ENCODE measurements around the genes CSE1L and STAU1.

DNA sequence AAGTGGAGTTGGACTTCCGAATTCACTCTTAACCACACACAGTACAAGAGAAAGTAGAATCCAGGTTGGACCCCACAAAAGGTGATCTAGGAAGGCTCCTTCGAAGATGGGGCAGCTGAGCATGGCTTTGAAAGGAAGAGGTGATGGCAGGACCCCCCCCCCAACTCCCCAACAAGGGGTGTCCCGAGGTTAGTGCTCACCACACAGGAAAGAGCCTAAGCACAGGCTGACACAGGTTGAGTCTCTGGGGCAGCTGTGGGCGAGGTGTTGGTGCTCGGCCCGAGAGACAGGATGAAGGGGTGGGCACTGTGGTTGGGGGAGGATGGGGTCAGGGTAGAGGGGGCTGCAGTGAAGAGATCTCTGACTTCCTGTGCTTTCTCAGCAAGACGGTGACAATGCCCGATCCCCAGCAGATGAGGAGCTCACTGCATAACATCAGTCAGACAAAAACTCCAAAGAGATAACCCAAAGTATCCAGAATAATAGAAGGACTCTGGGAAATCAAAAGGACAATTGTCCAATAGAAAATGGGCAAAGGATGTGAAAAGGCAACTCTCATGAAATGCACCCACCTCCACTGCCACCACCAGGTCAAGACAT, 108.5 kb downstream of the PREX1 start:
- PRO-cap = no peak

DNA sequence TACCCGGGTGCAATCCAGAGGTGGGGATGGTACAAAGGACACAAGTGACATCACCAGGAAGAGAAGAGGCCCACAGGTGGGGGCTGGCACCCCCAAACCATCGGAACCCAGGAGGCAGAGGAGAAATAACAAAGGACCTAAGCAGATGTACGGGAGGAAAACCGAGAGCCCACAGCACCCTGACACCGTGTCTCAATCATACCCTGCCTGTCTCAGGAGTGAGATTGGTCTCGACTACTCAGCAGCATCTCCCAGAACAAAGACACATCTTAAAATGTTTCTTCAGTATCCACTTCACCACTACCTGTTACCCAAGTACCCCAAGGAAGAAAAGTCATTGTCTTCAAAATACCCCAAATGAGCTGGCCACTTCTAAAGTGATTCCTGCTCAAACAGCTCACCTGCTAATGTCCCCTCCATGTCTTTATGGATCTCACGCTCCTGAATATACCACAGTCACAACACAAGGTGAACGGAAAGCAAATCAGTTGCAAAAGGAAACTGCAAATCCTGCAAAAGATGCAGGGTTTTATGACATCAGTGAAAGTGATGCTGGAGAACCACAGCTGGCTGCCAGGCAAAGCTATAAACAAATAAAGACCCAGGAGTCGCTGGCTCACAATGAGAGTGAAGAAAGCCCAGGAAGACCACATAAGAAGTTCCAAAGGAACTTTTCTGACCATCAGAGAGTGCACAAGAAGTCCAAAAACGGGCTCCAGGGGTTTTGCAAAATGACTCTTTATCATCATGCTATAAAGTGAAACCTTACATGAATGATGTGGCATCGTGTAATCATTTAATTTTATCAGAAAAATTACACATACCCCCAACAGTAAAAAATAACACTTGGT, 44.1 kb downstream of the PREX1 start:
- PRO-cap = no peak

DNA sequence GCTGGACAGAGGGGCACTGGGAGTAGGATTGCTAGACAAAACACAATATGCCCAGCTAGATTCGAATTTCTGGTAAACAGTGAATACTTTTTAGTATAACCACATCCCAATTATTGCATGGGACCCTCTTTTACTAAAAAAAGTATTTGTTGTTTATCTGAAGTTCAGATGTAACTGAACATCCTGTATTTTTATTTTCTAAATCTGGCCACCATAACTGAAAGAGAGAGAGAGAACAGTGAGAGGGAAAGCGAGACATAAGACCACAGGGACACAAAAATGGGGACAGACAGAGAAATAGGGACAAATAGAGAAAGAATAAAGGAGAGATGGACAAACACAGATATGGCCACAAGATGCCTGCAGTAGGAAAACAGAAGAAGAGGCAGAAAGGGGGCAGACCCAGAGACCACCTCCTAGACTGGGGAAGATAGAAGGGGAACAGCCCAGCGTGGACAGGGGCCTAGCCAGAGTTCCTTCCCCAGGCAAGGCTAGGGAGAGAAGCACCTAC, 7.7 kb upstream of the ARFGEF2 start:
- PRO-cap = no peak

DNA sequence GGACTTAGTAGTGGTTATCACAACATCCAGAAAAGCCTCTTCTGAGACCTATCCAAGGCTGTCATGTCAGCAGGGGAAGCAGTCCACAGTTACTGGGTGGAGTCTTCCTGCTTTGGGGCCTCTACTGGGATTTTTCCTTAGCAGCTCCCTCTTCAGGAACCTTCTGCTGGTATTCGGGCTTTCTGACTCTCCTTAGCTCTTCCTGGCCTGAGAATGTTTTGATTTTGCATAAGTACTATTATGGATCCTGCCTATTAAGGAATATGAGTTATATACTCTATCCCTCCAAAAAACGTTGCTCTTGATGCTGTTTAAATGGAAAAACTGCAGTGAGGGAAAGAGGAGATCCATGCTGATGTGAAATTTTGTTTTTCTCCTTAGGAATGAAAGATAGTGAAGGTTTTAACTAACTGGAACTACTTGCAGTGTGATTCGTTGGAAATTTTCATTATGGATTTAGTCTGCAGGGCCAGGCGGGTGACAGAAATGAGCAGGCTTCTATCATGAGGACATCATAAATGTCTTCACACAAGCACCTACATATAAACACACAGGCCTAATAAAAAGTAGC, 36.2 kb downstream of the ARFGEF2 start:
- PRO-cap = no peak

DNA sequence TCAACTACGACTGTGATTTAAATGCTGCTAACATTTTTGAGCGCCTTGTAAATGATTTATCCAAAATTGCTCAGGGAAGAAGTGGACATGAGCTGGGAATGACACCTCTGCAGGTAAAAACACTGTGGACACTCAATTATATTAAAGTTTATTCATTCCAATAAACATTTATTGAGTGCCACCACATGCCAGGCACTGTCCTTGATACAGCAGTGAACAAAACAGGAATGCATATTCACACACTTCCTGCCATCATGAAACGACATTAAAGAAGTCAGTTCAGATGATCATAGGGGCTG, 51.6 kb downstream of the ARFGEF2 start:
- PRO-cap = no peak

GRCh38 chr20:49009100-49009597, 37.0 kb upstream of the CSE1L start:
- PRO-cap = no peak

DNA sequence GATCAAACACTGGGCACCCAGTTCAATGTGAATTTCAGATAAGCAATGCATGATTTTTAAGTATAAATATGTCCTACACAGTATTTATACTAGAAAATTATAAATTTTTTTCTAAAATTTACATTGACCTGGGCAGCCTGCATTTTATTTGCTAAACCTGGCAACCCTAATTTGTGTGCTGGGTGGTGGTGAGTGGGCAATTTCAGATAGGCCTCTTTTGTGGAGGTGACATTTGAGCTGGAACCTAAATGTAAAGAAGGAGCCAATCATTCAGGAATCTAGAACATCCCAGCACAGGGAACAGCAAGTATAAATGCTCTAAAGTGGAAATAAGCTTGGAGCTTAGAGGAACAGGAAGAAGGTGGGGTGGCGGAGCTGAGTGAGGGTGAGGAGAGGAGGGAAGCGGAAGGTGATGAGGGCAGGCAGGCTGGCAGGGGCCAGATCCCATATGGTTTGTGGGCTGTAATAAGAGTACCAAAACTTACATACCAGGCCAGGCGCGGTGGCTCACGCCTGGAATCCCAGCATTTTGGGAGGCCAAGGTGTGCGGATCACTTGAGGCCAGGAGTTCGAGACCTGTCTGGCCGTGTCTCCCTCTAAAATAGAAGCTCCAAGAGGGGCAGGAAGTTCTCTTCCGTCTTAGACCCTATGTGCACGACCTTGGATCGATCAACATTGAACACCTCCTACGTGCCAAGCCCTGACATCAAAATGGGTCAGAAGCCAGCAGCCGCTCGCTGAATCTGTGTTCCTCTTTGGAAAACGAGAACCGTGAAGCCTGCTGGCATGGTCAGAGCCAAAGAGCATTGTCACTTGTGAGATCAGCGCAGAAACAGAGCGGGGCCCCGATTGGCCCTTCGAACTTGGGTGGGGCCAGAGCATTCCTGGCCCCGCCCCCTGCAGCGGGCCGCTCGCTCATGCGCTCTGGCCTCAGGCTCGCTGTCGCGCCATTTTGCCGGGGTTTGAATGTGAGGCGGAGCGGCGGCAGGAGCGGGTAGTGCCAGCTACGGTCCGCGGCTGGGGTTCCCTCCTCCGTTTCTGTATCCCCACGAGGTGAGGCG, at the start of gene CSE1L:
CSE1L (plus strand) TSS at position 942 of the 1,061 bp plus-strand sequence.
- PRO-cap = bidirectional peak, plus-strand start at position 956 of the sequence, minus-strand start at position 751 of the sequence

- PRO-cap = no peak
Measured at GRCh38 chr20:49103676-49104797, 57.9 kb downstream of the CSE1L start.

DNA sequence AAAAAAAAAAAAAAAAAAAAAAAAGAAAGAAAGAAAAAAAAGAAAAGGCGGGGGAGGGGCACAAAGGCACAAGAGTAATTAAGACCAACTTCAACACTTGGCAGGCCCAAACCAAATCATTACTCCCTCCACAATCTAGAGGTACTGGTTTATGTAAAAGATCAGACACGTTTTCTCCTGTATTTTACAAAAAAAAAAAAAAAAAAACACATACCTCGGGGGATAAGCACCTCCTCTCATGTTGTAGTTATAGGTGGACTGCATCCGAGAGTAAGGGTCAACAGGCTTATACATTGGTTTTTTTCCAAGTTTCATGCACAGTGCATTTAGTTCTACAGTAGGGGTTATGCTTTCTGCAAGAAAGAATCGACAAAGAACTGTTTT, 34.4 kb downstream of the STAU1 start:
- PRO-cap = no peak

- PRO-cap = unidirectional peak, plus-strand start at chr20:49187056
Measured at GRCh38 chr20:49186425-49187119, 1.6 kb downstream of the STAU1 start.

- PRO-cap = bidirectional peak, plus-strand start at chr20:49188586, minus-strand start at chr20:49188361
Measured at GRCh38 chr20:49187768-49188490, at the start of gene STAU1. Gene STAU1 (minus strand): TSS chr20:49188334.

DNA sequence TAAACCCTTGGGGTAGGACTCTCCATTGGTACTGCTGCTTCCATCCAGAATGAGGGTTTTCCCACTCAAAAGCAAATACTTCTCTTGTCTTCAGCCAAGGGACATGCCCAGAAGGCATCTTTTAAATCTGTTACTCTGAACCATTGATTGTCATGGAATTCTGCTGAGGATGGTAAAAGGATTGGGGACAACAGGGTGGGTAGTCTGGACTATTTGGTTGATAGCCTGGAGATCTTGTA, 6.2 kb upstream of the ZNFX1 start:
- PRO-cap = no peak

- PRO-cap = no peak
Measured at GRCh38 chr20:49395094-49395850, 87.2 kb downstream of the KCNB1 start.

DNA sequence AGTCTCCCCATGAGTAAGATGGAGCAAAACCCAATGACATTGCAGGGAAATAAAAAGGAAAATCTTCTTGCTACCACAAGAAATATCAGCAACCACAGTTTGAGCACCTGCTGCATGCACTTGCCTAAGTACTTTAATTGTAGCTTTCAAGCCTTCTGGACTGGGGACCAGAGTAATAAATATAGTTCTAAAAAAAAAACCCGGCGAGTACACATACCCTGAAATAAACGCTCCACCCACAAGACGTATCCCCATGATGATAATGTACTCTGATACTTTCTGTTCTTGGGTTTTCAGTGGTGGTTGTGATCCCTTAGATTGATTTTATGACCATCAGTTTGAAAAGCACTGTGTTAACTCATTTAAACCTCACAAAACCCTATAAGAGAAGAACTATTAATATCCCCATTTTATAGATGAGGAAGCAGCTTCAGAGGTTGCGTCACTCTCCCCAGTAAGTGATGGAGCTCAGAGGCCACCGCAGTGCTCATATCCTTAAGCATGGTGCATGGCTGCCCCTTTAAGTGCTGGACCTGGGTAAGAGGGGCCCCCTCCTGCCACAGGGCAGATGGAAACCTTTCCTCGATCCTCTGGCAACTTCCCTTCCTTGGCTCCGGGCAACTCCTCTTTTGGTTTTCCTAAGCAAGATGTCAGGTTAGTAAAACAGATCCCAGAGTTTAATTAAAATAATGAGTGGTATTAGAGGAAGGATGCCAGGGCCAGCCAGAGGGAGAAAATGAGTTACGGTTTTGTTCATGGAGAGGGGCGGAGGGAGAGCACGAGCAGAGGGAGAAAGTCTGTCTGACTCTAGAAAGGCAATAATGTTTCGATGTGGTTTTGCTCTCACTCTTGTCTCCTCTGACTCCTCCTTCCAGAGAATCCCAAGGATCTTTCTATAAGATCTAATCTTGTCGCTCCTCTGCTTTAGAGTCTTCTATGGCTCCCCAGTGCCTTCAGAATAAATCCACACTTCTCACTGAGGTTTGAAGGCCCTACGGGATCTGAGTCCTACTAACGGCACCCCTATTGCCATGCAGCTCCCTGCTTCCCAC, 67.2 kb downstream of the KCNB1 start:
- PRO-cap = no peak

DNA sequence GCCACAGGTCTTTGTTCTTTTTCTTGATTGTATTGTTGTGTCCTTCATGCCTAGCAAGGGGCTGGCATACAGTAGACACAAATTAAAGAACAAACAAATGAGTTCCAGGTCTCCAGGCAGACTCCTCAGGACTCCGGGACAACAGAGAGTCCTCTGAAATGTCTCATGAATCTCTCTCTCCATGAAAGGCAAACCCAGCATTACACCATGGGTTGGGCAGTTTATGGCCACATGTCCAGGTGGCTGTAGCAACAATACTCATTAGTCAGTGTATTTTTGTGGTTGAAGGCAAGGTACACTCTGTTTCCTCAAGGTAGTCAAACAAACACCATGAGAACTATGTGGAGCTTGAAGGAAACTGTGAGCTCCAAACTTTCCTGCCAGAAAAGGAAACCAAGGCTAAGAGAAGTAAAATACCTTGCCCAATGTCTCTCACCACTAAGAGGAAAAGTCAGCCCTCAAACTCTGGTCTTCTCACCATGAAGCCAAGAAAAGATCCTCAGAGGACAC, 62.2 kb downstream of the KCNB1 start:
- PRO-cap = no peak

DNA sequence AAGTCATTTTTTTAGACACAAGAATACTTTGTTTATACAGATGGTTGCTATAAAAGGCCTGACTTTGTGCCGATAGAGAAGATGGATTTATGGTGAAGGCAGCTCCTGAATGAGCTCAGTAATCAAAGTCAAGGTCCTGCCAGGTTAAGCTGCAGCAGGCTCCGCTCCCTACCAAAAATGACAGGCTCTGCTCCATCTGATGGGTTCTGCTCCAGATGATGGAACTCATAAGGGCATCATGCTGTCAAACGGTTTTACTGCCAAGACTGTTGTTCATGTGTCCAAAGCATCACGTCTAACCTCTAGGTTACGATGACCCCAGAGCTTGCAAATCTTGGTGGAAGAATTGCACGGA, 19.1 kb upstream of the PTGIS start:
- PRO-cap = no peak

DNA sequence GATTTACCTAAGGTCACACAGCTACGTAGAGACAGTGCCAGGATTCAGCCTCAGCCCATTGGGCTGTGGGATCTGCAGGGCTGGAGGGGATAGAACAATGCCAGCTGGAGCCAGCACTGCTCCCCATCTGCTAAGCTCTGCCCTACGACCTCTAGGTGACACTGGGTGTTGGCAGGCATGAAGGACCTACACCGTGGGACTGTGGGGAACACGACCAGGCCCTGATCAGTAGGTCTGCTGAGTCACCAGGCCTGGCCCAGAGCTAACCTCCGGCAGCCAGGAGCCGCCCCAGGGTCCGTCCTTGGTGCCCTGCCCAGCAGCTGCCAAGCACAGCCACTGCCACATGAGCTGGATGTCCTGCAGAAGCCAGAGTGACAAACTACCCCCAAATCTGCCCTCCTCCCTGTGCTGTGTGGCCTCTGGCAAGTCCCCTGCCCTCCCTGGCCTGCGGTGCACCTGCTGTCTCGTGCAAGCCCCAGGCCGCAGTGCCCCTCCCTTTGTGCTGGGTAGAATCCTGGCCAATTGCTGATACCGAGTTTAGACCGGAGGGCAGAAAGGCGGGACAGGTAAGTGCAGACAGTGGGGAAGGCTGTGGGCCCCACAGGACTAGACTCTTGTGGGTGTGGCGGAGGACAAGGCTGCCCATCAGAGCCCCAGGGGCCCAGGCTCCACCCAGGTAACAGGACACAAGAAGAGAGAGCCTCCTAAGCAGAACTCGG, 47.7 kb upstream of the PTGIS start:
- PRO-cap = no peak

- PRO-cap = no peak
Measured at GRCh38 chr20:49682121-49682974, 31.3 kb downstream of the B4GALT5 start.

DNA sequence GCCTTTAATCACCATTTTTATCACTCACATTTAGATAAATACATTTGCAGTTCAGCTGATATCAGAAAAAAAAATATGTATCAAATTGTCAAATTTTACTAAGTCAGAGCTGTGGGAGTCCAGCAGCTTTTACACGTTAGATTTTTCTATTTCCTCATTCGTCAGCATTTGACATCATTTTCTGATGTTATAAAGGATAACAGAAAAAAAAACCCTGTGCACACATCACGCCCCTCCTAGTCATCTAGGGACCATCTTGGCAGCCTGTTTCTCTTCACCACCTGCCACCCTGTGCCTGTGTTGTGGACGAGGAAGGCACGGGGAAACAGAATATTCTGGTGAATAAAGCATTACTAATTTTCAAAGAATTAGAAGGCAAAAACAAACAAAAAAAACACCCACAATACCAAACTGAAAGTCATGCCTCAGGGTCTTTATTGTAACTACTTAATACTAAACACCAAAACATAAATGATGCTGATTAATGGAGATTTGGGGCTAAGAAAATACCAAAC, 12.3 kb downstream of the B4GALT5 start:
- PRO-cap = no peak

DNA sequence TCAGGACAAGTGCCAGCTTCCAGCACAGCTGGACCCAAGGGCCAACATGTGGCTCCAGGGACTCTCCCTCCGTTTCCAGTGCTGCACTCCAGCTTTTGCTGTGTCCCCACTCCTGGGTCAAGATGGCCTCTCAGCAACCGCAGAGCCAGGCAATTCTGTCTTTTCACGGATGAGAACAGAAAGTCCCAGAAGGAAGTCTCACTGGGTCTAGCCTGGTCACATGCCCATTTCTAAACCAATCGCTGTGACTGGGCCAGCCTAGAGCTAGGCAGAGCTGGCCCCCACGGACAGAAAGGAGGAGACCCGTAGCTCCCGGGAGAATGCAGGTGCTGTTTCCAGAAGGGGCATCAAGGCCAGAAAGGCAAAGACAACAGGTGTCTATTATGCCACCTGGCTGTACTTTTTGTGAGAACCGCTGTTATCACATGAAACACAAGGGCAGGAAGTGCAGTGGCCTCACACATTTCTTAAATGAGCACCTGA, 36.9 kb upstream of the B4GALT5 start:
- PRO-cap = no peak

Measured in ReNcell CX (cell line).